Calu3 (cell line): ENCODE measurements around a stretch of chr1.

DNA sequence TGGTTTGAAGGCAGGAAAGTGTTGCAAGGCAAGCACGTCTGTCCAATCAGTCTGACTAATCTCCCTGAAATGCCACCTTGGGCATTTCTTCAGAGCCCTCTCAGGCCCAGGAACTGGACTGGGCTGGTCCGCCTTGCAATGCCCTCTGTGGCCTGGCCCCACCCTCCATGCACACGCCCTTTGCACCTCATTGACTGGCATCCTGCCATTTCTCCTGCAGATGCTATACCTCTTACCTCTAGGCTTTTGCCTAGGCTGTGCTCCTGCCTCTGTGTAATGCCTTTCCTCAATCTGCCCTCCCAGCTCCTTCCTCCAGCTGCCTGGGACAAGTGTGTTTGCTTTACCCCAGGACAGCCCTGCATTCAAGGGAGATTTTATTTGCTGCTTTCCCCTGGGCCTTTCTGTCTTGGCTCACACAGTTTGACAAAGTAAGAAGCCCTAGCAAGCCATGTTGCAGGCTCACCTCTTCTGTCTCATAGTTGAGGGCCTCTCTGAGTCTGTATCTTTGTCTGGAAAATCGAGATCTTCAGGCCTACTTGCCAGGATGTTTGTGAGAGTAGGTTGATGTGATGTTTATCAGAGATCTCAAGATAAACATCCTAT lies 149.1 kb upstream of the JUN start:
- PRO-cap: no peak

DNA sequence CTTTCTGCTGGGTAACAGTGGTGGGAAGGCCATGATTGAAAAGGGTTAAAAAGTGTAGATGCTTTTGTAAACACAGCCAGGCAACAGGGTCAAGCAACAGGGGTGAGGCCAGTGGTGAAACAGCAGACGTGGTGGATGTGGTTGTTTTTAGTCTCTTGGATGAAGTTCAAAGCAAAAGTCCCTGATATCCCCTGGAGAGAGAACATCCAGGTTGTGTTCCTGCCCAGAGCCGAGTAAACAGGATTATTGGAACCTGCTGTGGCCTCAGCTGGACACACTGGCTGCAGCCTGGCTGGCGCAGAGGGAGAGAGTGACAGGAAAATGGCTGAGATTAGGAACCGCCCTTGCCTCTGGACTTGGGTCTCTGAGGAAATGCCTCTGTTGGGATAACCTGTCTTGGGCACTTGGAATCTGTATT lies 198.7 kb upstream of the JUN start:
- PRO-cap: no peak

DNA sequence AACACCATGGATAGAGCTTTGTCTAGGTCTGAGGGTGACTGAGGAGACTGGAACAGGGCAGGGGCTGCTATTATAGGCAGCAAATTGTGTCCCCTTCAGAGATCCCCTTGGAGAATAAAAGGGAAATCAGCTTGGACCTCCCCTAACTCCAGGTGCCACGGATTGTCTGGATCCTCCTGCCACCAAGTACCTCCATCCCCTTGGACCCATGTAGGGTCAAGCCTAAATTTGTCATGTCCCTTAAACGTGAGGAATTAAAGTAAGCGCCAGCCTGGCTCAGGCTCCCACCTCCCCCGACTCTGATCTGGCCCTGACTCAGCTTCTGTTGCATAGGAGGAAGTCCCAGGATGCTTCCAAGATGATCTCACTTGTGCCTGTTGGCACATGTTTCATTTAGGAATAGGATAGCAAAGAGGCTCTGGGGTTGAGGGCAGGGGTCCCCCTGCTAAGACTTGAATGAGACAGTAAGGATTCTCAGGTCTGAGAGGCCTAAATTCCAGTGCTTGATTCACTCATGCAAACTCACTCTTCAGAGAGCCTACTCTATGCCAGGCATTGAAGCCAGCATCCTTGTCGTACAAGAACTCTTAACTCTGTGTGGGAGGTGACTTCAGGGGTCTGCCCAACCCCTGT lies 231.9 kb upstream of the JUN start:
- PRO-cap: no peak

DNA sequence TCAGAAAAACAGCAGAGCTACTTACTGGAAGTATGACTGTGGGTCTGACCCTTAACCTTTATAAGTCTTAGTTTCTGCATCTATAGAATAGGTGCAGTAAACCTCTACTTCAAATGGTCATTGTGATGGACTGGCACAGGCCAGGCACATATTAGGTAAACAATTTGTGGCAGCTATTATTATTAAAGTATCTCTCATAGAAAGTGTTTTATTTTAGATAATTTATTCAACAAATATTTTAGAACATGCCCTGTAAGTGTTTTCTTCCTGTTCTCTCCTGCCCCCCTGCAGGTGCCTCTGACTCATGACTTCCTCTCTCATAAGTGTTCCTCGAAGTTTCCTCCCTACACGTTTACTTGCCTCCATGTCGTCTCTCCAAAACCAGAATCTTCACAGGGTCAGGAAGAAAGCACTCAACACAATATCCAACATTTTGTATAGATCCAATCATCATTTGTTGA lies 224.7 kb upstream of the FGGY start:
- PRO-cap: no peak

DNA sequence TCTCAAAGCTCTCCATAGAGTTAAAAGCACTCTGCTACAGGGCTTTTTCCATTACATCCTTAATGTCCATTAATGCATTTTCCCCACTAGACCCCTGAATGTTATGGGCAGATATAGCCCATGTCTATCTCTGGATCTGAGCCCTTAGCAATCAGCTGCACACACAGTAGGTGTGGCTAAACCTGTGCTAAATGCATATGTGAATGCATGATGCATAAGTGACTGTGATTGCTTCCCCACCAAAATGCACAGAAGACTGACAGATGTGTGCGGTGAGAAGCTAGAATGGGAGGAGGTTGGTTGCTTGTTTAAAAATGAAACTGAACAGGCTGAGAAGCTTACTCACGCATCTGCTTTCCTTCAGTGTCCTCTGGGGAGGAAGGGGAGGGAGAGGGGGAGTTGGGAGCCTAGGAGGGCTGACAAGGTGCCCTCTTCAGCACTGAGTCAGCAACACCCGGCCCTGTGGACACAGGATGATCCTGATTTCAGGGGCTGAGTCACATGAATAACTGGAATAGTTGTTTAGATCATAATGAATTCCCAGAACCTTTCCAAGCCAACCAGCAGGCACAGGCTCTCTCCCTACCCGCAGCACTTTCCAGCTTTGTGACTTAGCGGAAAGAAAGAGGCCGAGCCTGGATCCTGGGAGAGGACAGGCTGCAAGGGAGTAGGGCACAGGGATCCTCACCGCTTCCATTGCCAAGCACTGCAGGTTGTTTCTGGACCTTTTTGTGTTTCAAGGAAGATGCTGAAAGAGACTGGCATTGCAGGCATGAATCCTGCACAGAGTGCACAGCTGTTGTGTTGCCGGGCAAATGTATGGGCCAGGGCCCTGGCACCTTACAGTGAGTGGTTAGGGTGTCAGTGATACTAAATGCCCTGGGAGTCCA lies 145.9 kb upstream of the FGGY start:
- PRO-cap: no peak

DNA sequence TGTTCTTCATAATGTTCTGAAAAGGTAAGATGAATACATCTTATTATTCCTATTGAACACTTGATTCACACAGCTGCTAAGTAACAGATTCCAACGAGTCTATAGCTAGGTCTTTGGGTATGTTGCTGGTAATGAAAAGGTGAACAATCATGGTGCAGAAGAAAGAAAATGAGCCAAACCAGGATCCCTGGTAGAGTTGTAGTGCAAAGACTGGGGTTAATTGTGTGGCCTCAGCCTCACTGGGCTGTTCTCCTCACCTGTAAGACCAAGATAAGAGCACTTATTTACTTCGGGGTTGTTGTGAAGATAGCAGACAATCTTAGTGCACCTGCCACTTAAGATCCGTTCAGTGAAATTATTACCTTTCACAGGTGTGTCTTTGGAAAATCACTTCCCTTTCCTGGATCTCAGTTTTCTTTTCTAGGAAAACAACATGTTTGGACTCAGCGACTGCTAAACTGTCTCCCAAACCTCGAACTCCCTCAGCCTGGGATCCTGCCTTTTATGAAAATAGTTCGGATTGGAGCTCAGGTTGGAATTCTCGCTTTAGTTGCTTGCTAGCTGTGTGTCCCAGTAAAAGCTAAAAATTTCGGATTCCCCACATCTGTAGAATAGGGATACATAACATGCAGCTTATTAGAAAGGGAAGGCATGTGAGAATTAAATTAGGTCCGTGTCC lies 1.2 kb upstream of the FGGY start:
- PRO-cap: no peak

- PRO-cap: no peak
Measured at GRCh38 chr1:59367527-59368255, 70.8 kb downstream of the FGGY start.

DNA sequence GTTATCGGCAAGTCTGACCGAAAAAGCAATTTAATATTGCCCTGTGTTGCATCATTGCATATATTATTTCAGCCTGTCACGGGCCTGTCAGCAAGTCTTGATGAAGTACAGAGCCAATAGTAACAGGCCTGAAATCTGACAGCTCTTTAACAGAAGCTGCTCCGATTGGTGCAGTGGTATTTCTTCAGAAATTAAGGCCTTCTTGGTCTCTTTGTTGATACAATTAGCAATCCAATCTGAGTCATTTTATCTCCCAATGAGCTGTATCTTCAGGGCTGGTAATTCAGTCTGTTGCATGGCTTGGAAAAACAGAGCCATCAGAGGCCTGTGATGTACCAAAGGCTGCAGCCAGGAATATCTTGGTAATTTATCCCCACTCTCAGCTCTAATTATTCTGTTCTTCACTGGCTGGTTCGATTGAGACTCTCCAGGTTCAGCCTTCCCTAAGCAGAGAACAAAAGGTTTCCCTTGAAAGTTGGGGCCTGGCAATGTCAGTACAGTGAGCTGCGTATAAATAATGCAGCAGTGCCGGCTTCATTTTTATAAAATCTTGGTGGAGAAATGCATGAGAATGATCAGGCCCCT lies 149.6 kb downstream of the FGGY start:
- PRO-cap: no peak

DNA sequence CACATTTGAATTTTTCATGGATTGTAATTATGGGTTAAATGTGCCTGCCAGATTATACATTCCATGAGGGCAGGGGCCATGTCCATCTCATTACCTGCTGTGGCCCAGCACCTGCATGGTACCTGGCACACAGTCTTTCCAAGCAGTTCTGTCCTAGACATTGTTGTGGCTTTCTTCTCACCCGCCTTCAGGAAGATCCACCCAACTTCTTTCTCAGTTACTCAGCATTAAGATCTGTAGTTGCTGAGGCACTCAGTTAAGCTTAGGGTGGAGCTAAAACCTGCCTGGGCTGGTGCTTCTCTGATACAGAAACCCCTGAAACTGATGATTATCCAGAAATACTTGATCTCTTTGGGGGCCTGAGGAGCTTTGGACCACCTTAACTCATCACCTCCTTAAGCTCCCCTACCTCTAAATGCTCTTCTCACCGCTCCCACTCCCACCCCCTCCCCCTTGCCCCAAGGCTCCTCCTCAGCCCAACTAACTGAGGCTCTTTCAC lies 190.5 kb downstream of the FGGY start:
- PRO-cap: no peak

GRCh38 chr1:59543169-59543826 lies 246.4 kb downstream of the FGGY start:
- PRO-cap: no peak

- PRO-cap: no peak
Measured at GRCh38 chr1:59645873-59646196, 168.9 kb upstream of the HOOK1 start.

- PRO-cap: no peak
Measured at GRCh38 chr1:59730893-59731220, 83.9 kb upstream of the HOOK1 start.

GRCh38 chr1:59814189-59814719 lies 495 bp upstream of the HOOK1 start:
- PRO-cap: bidirectional peak, plus-strand start at chr1:59814949, minus-strand start at chr1:59814499

DNA sequence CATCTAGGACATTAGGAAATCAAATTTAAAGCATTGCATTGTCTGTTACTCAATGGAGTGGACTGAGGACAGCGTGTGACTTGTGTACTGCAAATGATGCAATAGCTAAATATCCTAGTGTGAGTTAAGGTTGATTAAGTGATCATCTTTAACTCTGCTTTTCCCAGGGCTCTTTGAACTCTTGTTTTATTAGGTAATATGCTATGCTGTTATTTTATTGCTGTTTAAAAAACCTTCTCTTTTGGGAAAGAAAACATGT lies 38.6 kb downstream of the NFIA start:
- PRO-cap: no peak

- PRO-cap: no peak
Measured at GRCh38 chr1:61123218-61123834, 41.0 kb downstream of the NFIA start.

- PRO-cap: no peak
Measured at GRCh38 chr1:61132002-61132718, 49.8 kb downstream of the NFIA start.

- PRO-cap: bidirectional peak, plus-strand start at chr1:61184595, minus-strand start at chr1:61184243
Measured at GRCh38 chr1:61183209-61184522, 101.3 kb downstream of the NFIA start.

DNA sequence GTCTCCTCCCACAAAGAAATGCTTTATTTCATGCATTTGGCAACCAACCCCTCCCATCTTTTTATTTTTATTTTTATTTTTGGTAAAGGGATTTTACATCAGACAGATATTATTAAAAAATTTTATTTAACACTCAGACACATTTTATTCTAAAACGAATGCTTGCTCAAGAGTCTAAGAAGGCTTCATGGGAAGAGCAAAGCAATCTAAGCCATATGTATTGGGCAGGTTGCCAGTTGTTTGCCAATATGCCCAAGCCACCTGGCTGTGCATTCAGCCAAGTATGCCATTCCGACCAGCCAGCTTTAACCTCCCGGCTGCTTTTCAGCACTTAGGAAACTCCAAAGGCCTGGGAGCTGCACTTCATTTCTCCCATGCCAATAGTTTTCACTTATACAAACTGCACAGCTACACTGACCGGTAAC lies 144.2 kb downstream of the NFIA start:
- PRO-cap: no peak

- PRO-cap: no peak
Measured at GRCh38 chr1:61253239-61253761, 170.9 kb downstream of the NFIA start.

DNA sequence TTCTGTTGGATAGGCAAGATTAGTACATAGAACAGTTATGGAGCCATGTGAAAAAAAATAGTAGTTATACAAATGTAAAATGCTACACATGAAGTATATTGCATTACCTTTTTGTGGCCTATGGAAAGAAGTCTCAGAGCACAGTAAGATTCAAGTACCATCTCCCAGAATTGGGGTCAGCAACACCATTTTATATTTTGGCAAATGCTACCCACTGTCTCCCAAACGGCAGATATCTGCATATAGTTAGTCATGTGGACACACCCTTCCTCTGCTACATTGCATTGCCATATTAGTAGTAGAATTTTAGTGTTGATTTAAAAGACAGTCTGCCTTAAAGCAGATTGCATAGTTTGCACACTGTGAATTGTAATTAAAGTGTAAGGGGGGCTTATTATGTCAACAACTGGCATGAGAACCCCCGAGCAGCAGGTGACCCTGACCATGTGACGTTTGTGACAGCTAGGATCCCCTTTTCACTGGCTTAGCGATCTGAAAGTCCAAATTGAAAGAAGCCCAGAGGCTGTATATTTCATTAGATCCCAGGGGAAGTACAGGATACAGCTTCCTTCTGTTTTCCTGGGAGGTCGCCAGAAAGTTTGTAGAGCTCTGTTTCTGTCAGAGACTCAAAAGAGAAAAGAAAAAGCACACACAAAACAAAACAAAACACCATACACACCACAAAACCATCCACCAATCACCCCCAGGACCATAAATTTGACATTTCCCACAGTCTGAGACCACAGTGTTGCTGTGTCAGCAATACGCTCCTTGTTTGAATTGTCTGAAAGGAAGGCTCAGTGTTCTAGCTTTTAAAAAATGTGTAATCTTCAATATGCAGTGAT lies 172.4 kb downstream of the NFIA start:
- PRO-cap: no peak